Brain (tissue), 1 donor: Measurements from ENCODE around the gene RAD51AP2.

DNA sequence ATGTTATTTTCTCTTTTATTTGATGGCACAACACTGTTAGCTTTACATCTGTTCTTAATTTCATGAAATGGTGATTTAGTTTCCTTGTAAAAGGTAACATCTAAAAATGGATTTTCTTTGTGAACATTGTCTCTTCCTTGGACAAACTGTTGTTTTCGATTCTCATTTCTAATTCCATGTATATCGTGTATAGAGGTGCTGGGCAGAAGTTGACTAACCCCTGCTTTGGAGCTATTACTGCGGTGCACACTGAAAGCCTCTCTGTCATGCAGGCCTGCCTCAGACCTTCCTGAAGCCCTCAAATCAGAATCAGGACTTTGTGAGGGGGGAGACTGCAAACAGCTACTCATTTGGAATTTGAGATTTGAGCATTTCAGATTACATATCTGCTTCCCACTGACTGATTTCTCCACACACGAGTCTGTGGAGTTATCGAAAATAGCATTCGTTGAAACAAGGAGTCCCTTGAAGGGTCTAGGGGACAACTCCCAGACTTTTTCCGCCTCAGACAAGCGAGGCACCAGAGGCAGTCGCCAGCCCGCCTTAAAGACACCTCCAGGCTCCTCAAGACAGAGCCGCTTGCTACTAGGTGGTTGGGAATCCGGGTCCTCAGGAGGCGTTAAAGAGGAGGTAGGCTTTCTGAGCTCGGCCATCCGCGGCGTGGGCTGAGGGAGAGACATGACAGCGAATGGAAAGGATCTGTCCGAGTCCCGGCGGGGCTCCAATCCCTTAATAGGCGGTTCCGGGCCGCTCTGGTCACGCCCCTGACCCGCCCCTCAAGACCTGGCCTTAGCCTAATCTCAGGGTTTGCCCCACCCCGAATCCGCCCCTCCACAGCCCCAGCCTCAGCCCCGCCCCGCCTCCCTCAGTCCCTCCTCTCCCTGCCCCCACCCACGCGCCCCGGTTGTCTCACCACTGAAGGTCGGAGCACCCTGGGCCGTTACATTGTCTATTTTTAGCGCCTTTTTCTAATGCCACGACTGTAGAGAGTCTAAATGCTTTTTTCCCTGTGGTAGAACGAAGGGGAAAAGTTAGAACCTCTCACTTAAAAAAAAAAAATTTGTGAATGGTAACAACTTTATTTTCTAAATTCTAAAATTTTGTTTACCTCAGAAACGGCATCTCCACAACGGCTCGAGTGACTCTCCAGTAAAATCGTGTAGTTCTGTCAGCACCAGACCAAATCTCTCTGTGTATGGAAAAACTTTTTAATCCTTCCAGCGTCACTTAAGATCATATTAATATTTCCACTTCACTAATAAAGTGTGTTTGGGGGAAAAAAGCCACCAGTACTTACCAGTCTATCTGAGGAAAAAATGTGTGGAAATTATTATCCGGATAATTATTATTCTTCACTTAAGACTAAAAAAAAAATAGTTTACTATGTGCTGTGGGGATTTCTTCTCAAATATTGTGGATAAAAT lies at the start of gene RAD51AP2:
Gene RAD51AP2, minus strand, starts transcription at position 705 of the 1,424 bp plus-strand sequence.
- RRBS, result 2% methylated on average over 5 of the region's 44 CpGs

- RRBS, result no CpG with 5 or more reads among the region's 14 CpGs
Observed at GRCh38 chr2:17537908-17538449, 2.5 kb upstream of the VSNL1 start.

GRCh38 chr2:17820902-17821474 lies 4.7 kb downstream of the MSGN1 start:
- RRBS, result no CpG with 5 or more reads among the region's 3 CpGs

GRCh38 chr2:17878738-17879162 lies 283 bp downstream of the KCNS3 start:
- RRBS, result 3% methylated on average over 5 of the region's 37 CpGs

GRCh38 chr2:17879163-17879956 lies 893 bp downstream of the KCNS3 start:
- RRBS, result 1% methylated on average over 11 of the region's 53 CpGs

DNA sequence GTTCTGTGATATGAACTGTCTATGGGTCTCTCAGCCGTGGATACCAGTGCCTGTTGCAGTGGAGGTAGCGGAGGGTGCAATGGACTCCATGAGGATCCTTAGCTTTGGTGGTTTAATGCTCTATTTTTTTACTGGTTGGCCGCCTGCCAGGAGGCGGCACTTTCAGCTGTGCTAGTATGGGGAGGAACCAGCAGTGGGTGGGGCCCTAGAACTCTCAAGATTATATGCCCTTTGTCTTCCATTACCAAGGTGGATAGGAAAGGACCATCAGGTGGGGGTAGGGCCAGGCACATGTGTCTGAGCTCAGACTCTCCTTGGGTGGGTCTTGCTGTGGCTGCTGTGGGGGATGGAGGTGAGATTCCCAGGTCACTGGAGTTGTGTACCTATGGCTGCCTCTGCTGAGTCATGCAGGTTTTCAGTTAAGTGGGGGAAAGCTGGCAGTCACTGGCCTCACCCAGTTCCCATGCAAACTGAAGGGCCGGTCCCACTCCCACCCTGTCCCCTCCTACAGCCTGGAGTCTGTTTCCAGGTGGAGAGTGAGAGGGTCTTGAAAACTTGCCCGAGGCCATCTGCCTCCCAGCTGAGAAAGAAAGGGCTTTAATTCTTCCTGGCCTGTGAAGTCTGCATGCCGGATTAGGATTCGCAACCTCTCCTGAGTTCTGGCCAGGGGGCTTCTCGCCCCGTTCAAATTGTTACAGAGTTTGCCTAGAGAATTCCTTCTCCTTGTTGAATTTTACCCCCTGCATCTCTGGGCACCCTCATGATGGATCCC lies 14.5 kb downstream of the KCNS3 start:
- RRBS, result 100% methylated on average over 1 of the region's 10 CpGs

DNA sequence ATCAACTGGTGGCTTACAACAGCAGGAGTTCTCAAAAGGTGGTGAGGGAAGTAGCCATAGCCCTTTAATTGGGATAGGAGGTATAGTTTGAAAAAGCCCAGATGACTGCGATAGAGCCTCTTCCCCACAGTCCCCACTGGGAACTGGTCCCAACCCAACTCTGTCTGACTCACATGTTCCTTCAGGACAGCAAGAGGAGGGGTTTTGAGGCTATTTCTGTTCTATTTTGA lies 98.2 kb downstream of the KCNS3 start:
- RRBS, result no CpG with 5 or more reads among the region's 1 CpG

GRCh38 chr2:18297596-18298056 lies 262.8 kb downstream of the RDH14 start:
- RRBS, result no CpG with 5 or more reads among the region's 5 CpGs

- RRBS, result no CpG with 5 or more reads among the region's 5 CpGs
Observed at GRCh38 chr2:18480023-18480576, 80.4 kb downstream of the RDH14 start.

GRCh38 chr2:19305656-19306266 lies 52.7 kb downstream of the OSR1 start:
- RRBS, result no CpG with 5 or more reads among the region's 31 CpGs

DNA sequence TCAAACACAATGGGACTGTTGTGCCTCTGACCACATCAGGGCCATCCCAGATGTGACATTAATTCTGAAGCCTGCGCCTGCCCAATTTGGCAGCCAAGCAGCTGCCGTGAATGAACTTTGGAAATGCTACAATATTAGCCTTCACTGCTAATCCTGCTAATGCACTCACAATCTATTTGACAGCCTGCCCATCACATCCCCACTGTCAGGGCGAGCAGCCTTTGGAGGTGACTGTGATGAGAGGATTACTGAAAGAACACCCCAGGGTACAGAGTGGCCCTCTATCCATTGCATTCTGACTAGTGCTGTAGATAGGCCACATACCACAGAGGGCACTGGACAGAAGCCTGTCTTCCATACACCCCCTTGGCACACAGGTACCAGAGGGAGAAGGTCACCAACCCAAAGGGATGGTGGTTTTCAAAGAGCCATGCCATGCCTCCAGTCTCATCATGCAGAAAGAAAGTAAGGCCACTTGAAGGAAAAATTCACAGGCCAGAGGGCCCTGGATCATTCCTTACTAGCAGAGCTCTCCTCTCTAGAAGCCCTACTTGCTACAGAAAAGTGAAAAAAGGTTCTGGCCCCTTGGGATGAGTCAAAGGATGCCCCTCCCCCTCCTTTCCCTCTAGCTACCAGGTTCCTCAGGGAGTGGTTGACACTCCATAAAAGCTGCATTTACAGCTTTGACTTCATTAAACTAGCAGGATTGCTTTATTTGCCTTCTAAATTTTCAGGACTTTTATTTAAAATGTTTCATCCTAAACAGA lies 21.4 kb downstream of the OSR1 start:
- RRBS, result no CpG with 5 or more reads among the region's 3 CpGs

DNA sequence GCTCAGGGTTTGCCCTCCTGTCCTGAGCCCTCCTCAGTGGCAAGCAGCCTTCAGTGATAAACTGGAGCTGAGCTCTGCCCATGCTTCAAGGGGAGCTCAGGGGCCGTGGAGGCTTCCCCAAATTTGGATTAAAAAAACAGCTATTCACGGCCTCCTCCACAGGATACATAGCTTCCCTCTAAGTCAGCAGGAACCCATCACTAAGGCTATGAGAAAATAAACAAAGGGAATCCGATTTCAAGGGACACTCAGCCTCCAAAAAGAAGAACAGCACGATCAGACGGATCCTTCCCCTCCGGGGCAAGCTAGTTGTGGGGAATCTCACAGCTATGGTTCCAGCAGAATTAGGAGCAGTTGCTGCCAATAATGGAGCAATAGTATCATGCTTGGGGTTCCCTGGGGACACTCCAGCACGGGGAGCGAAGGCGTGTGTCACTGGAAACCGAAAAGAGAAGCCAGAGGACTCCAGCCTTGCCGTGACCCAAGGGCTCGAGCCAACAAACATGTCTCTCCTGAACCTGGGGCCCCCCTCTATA lies 163.1 kb downstream of the TTC32 start:
- RRBS, result no CpG with 5 or more reads among the region's 12 CpGs

DNA sequence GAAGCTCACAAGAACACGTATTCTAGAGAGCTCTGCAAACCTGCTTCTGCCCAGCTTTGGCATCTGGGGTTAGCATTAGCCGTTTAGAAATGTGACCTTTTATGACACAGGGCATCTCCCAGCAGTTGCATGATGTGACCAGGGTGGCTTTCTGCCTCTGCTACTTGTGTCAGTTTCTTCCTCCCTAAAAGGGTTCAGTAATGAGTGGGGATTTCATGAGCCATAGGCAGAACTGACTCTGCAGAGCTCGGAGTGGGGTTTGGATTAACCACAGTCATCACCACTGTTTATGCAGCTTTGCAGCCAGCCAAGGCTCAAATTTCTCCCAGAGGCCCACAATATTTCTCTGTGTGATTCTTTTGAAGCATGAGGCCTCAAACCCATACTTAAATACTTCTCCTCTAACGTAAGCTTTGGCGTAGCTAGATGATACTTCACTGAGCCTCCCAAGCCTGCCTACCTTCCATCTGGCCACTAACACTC lies 11.2 kb upstream of the LAPTM4A start:
- RRBS, result no CpG with 5 or more reads among the region's 5 CpGs

- RRBS, result no CpG with 5 or more reads among the region's 4 CpGs
Observed at GRCh38 chr2:20109032-20109569, 57.7 kb upstream of the LAPTM4A start.

DNA sequence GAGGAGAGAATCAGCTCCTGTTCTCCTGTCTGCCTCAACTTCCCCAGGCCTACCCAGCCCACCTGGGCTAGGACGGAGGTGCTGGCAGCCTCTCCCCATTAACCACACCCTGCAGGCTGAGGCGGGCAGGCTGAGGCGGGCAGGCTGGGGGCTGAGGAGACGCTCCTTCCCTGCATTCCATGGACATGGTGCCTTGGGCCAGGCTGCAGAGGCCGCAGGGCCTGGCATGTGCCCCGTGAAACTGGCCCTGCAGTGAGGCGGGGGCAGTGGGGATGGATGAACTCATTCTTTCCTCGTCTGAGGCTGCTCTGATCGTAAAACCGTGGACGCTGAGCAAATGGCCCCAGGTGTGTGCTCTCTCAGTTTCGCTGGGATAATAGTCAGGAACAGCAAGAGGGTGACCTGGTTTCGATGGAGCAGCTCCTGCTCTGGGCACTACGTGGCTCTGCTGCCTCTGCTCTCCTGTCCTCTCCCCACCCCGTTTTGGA lies 84.8 kb upstream of the LAPTM4A start:
- RRBS, result no CpG with 5 or more reads among the region's 15 CpGs

GRCh38 chr2:20212150-20213510 lies 12.3 kb downstream of the SDC1 start:
- RRBS, result 78% methylated on average over 2 of the region's 31 CpGs

DNA sequence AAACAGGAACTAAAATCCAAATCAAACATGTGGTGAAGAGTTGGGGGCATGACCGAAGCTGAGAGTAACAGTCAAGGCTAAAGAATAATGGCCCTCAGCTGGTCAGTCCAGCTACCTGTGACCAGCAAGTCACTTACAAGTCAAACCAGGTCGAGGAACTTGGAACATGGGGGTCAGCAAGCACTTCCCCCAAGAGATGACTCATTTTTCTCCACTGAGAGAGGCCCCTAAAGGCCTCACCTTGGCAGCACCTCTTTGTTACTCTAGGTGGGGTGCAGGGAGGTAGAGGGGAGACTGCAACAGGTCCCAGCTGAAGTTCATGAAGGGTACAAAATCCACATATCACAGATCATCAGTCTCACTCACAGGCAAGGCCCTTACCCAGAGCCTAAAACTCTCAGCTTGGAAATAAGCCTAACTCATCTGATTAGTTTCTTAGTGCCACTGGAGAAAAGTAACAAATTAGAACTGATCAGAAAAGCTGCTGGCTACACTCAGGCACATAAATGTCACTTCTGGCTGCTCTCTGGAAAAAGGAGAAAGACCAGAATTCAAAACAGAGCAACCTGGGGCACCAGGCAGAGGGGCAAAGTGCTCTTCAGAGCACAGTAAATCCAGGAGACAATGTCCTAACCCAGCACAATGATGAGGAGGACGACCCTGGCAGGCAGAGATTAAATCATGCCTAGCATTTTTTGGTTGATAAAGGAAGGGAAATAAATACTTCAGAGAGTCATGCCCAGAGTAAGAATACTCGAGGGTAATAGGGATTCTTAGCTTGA lies 3.9 kb downstream of the SDC1 start:
- RRBS, result no CpG with 5 or more reads among the region's 4 CpGs

- RRBS, result 2% methylated on average over 42 of the region's 54 CpGs
Observed at GRCh38 chr2:20224527-20224956, 388 bp downstream of the SDC1 start.

GRCh38 chr2:20248680-20249347 lies 23.9 kb upstream of the SDC1 start:
- RRBS, result no CpG with 5 or more reads among the region's 3 CpGs